Sciatic nerve (tissue), 1 donor: ENCODE results near the gene PPIA.

DNA sequence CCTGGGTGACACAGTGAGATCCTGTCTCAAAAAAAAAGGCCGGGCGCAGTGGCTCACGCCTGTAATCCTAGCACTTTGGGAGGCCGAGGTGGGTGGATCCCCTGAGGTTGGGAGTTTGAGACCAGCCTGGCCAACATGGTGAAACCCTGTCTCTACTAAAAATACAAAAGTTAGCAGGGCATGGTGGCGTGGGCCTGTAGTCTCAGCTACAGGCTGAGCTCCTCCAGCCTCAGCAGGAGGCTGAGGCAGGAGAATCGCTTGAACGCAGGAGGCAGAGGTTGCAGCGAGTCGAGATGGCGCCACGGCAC, 1.9 kb downstream of the OGDH start:
- PRO-cap, result no peak

- PRO-cap, result no peak
These were observed 8.7 kb downstream of the OGDH start for GRCh38 chr7:44615038-44615564.

DNA sequence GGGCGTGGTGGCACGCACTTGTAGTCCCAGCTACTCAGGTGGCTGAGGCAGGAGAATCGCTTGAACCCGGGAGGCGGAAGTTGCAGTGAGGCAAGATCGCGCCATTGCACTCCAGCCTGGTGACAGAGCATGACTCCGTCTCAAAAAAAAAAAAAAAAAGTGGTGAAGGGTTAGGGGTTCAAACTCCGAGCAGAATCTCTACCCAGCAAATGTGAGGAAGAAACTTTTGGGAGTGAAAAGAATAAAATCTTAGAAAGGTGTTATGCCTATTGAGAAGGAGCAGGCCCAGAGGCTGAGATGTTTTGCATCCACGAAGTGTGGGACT, 53.1 kb upstream of the ZMIZ2 start:
- PRO-cap, result no peak

DNA sequence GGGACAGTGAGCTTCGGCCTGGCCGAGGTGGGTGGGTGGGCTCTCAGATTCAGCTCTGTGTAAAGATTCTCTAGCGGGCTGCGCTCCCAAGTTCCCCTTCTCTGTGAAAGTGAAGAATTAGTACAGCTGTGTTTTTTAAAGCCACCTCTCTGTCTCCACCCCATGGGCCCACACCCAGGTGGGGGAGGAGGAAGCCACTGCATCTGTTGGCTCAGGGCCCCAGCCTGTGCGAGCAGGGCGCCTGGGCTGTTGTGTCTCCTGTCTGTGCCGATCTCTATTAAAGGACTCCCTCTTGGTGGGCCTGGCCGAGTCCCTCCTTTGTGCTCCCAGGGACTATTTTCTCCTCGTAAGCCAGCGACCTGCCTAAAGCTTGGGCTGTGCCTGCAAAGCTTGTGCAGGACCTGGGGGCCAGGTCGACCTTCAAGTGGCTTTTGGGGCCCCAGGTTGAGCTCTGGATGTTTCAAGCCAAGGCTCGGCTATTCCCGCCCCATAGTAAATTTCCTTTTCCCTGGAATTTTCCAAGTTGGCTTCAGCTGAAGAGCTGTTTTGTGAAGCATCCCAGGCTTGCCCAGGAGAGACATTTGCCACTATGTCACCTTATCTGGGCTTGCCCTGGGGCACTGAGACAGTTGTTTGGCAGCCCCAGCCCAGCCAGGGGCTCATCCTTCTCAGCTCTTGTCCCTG, 19.9 kb downstream of the ZMIZ2 start:
- PRO-cap, result no peak

DNA sequence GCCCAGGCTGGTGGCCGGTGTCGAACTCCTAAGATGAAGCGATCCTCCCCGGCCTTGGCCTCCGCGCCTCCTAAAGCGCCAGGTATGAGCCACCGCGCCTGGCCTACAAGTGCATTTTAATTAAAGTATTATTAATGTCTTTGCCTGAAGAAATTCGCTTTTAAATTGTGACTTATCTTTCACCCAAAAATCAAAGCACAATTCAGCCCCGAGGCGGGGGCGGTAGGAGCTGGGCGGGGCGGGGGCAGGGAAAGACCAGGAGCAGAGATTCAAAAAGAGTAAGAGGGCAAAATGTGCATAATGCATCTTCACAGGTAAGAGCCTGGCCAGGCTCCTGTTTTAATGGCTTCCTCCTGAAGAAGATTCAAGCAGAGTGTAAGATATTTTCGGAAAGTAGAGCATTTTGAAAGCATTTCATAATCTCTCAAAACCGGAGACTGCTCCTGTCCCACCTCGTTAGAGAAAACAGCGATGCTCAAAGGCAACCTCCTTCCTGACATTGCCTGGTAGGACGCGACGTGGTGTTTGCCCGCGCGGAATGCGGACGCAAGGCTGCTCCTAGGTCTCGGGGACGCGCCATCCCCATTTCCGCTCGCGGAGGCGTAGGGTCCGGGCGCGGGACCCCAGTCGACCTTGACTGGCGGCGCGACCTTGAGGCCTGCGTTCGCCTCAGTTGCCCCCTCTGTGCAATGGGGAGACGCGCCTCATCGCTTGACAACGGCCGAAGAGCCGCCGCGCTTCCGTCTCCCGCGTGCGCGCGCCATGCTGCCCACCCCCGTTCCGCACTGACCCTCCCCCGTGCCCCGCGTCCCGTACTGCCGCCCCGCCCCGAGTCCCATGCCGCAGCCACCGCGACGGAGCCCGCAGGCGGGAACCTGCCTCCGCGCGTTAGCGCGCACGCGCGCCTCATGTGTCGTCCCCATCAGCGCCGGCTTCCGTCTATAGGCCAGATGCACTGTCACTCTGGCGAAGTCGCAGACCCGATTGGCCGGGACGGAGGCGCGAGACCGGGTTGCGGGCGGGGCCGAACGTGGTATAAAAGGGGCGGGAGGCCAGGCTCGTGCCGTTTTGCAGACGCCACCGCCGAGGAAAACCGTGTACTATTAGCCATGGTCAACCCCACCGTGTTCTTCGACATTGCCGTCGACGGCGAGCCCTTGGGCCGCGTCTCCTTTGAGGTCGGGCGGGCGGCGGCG, at the start of gene PPIA:
TSS of gene PPIA (plus strand) at position 1,066 of the 1,196 bp plus-strand sequence.
- PRO-cap, result bidirectional peak, plus-strand start at position 586 of the sequence, minus-strand start at position 540 of the sequence; bidirectional peak, plus-strand start at position 1,066 of the sequence, minus-strand start at position 784 of the sequence

- PRO-cap, result no peak
These were observed 808 bp downstream of the MYO1G start for GRCh38 chr7:44977888-44978526.

DNA sequence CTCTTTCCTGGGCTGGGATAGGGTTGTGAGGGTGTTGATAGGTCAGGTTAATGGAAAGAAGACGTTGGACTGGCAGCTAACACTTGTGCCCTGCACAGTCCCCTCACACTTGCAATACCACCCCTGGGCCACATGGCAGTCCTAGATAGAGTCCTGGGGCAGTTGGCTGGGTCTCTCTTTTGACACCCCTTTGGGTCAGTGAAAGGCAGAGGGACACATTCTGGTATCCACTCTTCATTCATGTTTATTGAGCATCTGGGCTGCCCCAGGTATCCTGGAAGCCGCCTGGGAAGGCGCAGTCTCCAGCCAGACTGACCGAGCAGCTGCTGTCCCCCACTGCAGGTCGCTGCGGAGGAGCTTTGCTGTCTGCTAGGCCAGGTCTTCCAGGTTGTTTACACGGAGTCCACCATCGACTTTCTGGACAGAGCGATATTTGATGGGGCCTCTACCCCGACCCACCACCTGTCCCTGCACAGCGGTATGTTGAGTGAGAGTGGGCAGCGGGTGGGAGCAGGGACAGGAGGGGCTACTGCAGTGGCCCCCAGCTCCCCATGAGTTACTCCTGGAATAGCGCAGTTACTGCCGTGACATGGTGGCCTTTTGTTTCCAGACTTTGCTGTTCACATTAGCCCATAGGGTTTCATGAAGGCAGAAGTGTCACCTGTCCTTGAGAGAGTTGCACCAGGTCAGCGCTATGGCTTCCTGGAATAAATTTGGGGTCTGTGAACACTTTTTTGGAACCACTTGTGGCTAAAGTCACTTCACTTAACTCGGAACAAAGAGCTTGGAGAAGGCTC, 19.1 kb downstream of the NACAD start:
- PRO-cap, result no peak

- PRO-cap, result bidirectional peak, plus-strand start at chr7:45211372, minus-strand start at chr7:45211051
These were observed 53.5 kb downstream of the RAMP3 start for GRCh38 chr7:45211127-45211424.

DNA sequence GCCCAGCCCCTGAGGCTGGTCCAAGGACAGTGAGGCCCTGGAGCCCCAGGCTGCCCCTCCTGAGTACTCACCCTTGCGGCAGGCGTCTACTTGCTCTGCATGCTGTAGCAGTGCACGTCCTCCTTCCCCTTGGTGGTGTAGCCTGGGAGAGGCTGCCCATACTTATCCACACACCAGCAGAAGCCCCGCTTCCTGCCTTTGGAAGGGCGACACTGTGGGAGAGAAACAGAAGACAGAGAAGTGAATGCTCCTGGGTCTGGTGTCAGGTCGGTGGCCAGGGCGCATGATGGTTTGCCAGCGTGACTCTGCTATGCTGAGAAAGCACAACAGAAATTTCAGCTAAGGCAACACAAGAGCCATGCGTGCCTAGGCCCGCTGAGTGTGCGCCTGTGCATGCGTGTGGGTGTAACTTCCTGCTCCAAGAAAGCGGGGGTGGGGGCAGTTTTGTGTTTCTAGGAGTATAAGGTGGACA, 6.3 kb downstream of the IGFBP3 start:
- PRO-cap, result no peak

DNA sequence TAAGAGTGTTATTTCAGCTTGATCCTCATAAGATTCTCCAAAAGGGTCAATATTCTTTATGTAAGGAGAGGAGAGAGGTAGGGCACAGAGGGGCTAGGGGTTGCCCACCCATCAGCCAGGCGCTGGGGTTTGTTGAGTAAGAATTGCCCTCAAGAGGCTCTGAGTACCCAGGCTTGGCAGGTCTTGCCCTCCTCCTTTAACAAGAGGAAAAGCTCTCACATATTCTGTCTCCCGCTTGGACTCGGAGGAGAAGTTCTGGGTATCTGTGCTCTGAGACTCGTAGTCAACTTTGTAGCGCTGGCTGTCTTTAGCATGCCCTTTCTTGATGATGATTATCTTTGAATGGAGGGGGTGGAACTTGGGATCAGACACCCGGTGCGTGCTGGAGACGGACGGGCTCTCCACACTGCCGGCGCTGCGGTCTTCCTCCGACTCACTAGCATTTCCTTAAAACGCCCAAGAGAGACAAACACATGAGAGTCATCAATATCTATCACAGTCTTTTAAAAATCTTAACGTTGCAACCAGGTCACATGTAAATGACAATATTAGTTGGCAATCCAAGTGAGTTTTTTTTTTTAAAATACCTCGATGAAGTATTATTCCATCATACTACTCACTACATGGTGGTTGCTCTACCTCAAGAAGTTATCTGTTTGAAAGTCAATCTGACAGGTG, 3.9 kb downstream of the IGFBP3 start:
- PRO-cap, result no peak

DNA sequence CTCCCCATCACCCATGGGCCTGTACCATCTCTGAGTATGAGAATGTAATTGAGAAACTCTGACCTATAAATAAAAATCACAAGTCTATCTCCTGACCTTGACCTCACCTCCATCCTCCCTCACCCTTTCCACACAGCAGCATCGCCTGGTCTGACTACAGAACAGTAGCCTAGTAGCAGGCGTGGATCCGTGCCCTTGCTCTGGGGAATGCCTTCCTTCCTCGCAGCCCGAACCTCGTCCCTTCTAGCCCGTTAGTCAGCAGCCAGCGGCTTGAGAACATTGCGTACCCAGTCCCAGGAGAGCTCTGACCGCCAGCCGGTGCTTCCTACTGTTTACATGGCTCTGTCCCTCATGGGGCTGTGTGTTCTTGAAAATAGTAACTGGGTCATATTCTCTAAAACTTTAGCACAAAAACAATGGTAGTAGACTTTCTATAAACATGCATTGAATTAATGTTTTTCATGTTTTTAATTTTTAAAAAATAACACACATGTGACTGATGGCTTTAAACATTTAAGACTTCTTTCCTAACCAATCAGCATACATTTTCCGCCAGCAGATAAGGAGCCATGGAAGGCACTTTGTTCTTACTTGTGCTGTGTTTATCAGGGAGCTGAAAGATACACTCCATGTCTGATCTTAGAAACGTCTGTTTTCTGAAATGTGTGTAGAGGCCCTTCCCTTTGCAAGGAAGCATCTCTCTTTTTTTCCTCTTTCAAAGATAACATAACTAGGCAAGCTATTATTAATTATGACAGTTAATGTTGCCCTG, 682.8 kb upstream of the IGFBP3 start:
- PRO-cap, result unidirectional peak, minus-strand start at position 306 of the sequence

GRCh38 chr7:47147021-47147911, 434.6 kb downstream of the TNS3 start:
- PRO-cap, result no peak

GRCh38 chr7:47228571-47229062, 353.3 kb downstream of the TNS3 start:
- PRO-cap, result no peak

DNA sequence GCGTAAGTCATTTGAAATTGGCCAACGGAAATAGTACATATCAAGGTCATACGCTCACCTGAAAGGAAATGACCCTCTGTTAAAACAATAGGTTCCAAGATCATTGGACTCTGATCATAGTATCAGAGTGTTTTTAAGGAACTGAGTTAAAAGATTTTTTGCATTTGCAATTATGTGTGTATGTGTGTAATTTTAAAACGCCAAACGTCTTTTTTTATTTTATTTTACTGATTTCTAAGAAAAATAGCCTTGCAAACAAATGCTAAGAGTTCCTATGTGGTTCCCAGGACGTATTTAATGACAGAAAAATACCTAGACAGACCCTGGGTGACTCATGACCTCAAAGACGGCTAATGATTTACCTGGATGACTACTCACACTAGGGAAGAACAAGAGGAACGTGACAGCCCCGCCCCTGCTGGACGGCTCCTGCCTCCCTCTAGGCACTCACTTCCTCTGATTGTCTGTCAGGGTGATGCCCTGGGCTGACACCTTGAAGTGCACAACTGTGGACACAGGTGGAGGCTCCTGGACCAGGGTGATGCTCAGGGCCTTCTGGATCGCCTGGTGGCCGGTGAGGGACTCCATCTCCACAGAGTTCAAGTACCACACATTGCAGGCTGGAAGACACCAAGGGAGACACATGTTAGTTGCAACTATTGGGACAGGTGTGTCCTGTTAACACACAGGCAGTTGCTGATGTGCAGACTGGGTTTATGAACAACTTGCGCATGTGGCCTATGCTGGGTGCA, 298.5 kb downstream of the TNS3 start:
- PRO-cap, result no peak

- PRO-cap, result no peak
These were observed 287.0 kb downstream of the TNS3 start for GRCh38 chr7:47294876-47295262.

DNA sequence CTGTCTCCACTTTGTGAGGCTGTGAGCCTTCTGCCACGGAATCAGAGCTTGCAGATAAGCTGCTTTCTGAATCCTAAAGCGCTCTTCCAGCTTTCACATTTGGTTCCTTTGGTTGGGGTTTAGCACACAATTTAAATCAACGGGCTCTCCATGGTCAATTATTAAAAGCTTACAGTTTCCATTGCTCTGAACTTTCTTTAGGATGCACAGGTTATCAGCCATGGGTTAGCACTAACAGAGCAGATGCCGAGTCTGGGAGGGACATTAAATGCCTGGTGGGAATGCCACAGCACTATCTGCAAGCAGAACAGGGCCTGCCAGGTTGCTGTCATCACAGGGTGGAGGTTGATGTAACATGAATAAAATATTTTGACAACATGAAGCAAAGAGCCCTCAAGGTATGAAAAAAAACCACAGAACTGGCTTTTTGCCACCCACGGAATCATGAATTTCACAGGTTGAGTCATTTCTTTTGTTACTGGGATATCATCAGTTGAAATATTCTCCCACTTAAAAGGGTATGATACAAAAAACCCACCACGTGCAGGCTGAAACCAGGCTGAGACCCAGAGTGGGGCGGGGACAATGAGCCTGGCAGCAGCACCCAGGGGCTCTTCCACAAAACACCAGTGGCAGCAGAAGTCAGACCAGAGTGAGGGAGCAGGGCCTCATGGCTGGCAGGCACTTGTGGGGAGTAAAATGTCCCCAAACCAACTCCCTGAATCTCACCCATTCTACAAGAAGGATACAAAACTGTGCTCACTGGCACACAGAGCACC, 220.2 kb downstream of the TNS3 start:
- PRO-cap, result no peak

GRCh38 chr7:47362888-47363424, 219.0 kb downstream of the TNS3 start:
- PRO-cap, result no peak

GRCh38 chr7:47401075-47401365, 180.9 kb downstream of the TNS3 start:
- PRO-cap, result no peak

GRCh38 chr7:47470220-47471455, 111.3 kb downstream of the TNS3 start:
- PRO-cap, result no peak

DNA sequence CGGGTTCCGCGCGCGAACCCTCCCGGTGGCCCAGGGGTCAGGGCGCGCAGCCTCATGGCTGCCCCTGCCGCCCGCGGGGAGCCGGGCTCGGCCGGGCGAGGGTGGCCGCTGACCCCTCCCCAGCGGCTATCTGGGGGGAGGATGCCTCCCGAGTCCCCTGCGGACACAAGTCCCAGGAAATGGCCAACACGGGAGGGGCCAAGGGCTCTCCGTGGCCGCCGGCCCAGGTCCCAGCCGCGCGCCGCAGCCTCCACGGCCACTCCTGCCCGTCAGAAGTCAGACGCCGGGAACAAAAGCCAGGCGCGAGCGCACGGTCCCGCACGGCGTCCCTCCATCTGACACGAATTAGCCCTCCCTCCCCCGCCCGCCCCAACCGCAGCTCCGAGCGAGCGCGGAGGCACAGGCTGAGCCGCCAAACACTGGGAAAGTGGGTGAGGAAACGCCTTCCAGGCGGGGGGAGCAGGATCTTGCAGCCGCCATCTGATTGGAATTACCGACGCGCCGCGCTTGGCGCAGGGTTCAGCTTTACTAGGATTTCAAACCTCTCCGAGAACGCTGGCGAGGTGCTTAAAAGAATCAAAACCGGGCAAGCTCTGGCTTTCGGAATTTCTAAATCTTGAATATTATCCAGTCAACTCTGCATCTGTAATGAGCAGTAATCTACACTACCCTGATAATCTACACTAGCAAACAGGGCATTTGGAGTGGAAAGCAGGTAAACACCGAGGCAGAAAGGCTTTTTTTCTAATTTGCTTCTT, 44.7 kb downstream of the TNS3 start:
- PRO-cap, result bidirectional peak, plus-strand start at position 472 of the sequence, minus-strand start at position 337 of the sequence